ENCODE measurements around the genes TAF1L and B4GALT1.

DNA sequence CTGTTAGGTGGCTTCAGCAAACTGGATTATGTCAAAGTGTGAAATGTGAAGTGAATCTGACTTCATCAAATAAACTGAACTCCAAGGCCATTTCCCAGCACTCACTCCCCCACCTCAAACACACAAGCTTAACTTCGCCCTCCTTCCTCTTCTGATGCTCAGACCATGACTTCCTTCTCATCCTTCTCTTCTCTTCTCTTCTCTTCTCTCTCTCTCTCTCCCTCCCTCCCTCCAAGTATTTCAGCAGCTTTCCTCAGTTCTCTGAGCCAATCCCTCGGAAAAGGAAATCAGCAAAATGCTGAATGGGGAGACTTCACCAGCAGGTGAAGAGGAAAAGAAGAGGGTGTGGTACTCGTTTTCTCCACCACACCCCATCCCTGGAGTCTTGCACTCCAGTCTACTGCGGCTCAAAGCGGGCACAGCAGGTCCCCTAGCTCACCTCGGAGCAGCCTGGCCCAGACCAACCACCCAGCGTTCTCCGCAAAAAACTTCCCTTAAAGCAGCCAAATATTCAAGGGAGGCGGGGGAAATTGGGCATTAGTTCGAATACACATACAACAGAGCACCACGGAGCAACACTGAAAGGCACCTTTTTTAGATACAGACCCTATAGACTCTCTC lies 1.9 kb downstream of the LINGO2 start:
- PRO-cap = no peak

GRCh38 chr9:32427011-32427407 lies 42.6 kb downstream of the ACO1 start:
- PRO-cap = no peak

- PRO-cap = no peak
These were observed 2.2 kb downstream of the RIGI start for GRCh38 chr9:32523502-32524413.

DNA sequence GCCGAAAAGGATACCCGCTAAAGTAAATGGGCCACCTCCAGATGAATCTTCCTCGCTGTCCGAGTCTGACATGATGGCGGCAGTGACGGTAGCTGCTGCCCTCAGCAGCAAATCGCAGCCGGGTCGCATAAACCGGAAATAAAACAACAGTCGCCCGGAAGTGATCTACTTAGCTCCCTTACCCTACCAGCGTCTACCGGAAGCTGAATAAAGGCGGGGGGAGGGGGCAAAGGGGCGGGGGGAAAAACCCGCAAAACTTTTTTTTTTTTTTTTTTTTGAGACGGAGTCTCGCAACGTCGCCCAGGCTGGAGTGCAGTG lies at the start of gene TAF1L:
TAF1L (minus strand) TSS at position 219 of the 318 bp plus-strand sequence.
- PRO-cap = no peak

DNA sequence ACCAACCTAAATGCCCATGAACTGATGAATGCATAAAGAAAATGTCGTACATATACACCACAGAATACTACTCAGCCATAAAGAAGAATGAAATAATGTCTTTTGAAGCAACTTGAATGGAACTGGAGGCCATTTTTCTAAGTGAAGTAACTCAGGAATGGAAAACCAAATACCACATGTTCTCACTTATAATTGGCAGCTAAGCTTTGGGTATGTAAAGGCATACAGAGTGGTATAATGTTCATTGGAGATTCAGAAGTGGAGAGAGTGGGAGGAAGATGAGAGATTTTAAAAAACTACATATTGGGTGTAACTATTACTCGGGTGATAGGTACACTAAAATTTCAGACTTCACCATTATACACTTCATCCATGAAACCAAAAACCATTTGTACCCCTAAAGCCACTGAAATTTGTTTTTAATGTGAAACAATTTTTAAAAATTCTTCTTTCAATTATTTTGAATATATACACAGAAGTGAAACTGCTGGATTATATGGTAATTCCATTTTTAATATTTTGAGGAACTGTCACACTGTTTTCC lies 2.7 kb upstream of the APTX start:
- PRO-cap = no peak

- PRO-cap = no peak
These were observed 1.0 kb upstream of the DNAJA1 start for GRCh38 chr9:33023896-33024555.

GRCh38 chr9:33042188-33042890 lies 17.3 kb downstream of the DNAJA1 start:
- PRO-cap = no peak

DNA sequence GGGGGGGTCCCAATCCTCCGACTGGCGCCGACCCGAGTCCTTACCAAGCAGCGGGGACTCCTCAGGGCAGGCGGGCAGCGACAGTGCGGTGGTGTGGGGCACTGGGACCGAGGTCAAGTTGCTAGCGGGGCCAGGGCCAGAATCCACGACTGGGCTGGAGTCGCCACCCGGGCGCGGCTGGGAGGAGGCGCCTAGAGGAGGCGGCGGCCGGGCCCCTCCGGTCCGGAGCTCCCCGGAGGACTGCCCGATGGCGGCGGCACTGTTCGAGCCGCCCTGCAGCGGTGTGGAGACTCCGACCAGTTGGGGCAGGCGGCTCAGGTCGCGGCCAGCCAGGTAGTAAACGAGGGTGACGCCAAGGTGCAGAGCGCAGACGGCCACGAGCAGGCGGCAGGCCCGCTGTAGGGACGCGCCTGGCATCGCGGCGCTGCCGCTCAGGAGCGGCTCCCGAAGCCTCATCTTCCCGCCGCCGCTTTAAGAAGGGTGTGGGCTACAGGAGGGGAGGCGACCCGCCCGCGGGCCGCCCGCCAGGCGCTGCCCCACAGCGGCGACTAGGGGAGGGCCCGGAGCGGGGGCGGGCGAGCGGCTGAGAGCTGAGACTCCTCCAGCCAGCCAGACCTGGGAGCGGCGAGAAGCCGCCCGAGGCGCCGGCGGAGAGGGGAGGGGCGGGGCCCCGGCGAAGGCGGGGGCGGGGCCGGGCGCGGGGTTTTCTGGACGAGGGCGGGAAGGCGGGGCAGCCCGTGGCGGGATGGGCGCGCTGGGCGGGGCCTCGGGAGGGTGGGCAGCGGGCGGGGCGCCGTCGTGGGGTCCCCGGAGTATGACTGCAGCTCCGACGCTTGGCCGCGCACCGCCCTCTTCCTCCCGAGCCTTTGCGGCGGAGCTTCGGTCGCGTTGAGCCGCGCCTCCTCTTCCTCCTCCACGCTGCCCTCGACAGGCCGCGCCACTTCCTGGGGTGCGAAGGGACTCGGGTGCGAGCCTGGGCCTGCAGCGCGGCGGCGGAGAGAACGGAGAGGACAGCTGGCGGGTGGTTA lies at the start of gene B4GALT1:
B4GALT1 (minus strand) TSS at position 623 of the 1,028 bp plus-strand sequence.
- PRO-cap = bidirectional peak, plus-strand start at position 362 of the sequence, minus-strand start at position 151 of the sequence; bidirectional peak, plus-strand start at position 612 of the sequence, minus-strand start at position 473 of the sequence; bidirectional peak, plus-strand start at position 863 of the sequence, minus-strand start at position 655 of the sequence

DNA sequence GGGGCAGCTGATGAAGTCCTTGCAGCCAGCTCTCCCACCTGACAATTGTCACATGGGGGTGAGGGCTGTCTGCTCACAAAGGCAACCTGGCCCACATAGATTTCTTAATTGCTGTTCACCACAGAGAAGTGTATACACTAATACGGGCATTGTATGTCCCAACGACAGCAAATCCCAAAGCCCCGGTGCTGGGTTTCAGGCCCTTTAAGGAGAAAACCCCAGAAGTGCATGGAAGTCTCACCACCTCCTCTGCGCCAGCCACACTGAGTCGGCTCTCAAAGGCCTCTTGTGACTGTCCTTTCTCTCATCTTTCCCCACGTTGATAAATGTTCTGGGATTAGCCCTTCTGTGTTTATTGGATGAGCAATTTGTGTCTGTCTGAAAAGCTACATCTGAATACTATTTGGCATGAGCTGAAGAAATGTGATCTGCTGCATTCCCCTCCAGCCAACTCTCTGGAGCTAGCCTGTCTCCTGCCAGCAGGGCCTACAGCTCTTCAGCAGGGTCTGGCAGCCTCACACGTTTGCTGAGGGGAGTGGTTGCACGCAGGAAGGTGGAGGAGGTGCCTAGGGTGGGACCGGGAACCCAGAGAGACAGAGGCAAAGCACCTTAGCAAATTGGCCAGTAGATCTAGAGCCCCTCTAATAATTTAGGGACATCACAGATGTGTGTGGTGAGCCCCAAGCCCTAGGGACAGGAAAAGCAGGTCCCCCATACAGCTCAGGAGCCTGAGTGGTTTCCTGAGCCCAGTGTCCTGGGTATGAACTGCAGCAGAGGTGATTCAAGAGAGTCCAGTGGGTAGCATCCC lies 20.4 kb upstream of the B4GALT1 start:
- PRO-cap = unidirectional peak, minus-strand start at position 265 of the sequence; unidirectional peak, minus-strand start at position 297 of the sequence

DNA sequence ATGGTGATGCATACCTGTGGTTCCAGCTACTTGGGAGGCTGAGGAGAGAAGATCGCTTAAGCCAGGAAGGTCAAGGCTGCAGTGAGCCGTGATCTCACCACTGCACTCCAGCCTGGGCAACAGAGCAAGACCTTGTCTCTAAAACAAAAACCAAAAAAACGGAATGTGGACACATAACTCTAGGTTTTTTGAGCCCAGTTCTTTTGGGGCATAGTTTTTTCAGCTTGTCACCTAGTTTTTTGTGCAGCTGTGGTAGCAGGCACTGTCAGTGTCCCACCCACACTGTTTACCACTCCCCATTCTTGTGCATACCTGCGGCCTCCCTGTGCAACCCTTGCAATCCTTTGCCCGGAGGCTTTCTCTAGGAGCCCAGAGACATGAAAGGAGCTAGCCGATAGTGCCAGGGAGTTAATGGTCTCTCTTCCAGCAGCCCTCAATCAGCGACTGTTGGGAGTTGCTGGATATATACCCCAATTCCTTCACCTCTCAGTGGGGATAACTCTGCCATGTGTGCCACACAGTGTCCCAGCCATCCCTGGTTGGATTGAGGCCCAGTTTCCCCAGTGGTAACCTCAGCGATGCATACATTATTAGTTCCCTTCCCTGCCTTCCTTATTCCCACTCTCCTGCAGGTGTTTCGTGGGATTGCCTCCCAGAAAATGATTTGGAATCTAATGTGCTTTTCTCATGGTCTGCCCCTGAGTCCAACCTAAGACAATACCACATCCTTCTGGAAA lies 8.6 kb upstream of the SPINK4 start:
- PRO-cap = no peak

- PRO-cap = no peak
These were observed 7.7 kb downstream of the BAG1 start for GRCh38 chr9:33256744-33257229.

DNA sequence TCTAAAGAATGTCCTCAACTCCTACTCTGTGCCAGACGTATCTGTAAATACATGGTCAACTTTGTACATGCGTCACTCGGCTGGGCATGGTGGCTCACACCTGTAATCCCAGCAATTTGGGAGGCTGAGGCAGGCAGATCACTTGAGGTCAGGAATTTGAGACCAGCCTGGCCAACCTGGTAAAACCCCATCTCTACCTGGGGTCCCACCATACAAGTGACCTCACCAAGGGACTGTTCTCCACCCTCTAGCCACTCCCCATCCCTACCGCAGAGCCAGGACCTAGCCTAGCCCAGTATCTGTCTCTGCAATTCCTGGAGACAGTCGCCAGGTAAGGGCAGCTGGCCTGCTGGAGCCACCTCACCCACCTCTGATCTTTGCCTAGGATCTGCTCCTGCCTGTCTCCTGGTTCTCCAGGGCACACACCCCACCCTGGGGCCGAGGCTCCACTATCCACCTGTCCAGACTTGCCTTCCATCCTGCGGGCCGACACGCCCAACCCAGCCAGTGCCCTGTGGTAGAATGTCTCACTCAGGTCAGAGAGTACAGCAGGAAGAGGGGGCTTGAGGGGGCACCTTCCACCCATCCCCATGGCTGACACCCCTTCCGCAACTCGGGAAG lies 15.6 kb upstream of the AQP7 start:
- PRO-cap = no peak

DNA sequence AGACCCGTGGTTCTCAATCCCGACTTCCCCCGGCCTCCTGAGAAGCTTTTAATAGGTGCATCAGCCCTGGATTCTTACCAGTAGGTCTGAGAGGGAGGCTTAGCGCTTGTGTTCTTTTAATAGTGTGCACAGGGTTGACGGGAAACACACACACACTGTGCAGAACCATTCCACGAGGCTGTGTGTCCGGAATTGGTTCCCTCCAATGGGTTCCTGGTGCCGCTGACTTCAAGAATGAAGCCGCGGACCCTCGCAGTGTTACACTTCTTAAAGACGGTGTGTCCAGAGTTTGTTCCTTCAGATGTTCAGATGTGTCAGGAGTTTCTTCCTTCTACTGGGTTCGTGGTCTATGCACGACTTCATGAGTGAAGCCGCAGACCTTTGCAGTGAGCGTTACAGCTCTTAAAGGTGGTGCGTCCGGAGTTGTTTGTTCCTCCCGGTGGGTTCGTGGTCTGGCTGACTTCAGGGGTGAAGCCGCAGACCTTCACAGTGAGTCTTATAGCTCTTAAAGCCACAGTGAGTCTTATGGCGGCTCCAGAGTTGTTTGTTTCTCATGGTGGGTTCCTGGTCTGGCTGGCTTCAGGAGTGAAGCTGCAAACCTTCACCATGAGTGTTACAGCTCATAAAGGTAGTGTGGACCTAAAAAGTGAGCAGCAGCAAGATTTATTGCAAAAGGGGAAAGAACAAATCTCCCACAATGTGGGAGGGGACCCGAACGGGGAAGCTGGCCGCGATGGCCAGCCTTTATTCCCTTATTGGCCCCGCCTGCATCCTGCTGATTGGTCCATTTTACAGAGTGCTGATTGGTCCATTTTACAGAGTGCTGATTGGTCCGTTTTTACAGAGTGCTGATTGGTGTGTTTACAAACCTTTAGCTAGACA lies 46.4 kb upstream of the PRSS3 start:
- PRO-cap = no peak

- PRO-cap = no peak
These were observed 35.6 kb upstream of the PRSS3 start for GRCh38 chr9:33759807-33760135.

DNA sequence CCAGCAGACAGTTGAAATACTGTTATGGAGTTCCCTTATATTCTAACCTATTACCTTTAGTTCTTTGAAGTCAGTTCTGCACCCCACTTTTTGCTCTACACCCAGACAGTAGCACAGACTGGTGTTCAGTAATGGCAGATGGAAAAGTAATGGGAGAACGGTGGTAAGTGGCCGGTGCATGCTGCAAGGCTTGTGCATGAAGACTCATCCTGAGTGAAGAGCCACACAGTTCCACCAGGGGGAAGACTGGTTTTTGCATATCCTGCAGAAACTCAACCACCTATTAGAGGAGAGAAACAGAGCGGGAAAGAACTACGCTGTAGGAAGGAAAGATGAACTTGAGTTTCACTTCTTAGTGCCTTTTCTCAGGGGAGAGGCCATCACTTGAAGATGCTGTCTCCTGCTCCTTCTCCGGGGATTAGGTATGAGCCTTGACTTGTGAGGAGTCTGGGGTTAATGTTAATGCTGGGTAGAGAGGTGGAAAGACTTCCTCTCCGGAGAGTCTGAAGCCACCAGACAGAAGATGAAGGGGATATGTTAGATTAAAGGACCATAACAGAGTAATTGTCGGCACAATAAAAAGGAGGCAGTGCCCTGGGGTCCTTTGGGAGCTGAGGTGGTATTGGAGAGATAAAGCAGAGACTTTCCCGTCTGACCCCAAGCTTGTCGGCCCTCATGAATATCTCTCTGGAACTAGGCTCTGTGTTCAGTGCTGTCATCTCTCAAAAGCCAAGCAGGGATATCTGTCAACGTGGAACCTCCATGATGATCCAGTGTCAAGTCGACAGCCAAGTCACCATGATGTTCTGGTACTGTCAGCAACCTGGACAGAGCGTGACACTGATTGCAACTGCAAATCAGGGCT lies 9.3 kb upstream of the PRSS3 start:
- PRO-cap = no peak

GRCh38 chr9:33918246-33918561 lies 101.2 kb downstream of the UBE2R2 start:
- PRO-cap = no peak

DNA sequence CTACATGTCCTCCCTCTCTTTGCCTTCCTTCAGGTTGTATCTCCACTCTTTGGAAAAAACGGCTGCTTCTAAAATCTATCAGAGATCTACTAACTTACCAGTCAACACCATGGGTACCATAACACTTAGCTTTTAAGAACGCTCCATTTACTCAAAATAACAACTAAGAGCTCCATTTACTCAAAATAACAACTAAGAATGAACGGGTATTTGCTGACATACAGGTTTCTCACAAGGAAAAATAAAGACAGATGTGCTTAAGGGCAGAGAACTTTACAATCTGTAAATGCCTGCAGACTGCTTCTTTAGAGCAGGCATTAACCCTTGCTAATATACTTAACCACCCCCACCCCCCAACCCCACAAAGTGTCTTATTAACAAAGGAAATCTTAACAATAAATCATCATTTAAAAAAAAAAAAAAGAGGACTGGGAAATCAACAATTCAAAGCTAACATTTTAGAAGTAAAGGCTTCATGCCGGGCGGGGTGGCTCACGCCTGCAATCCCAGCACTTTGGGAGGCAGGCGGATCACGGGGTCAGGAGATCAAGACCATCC lies 2.7 kb downstream of the UBAP2 start:
- PRO-cap = no peak

DNA sequence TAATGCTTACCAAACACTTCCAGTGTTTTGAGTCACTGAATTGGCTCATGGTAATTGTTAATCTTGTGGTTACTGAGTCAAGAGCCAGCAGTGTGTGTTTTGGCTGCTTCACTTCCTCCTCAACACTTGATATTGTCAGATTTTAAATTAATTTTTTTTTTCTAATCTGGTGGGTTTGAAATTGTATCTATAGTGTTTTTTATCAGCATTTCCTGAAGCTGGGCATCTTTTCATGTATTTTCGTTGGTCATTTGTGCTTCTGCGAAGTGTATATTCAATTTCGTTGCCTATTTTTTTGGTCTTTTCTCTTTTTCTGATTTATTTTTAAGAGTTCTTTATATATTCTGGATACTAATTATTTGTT lies 7.5 kb downstream of the UBAP1 start:
- PRO-cap = no peak

DNA sequence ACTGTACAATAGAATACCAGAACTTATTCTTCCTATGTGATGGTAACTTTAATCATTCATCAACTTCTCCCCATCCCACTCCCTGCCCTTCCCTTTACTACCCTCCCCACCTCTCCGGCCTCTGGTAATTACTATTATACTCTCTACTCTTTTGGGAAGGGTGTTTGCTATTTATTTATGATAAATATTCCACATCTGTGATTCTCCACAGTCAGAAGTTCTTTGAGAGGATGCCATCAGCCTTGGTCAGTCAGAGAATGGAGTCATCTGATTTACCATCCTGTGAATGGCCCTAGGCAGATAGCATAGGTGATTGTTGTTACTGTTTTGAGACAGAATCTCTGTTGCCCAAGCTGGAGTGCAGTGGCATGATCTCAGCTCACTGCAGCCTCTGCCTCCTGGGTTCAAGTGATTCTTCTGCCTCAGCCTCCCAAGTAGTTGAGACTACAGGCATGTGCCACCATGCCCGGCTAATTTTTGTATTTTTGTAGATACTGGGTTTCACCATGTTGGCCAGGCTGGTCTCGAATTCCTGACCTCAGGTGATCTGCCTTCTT lies 38.2 kb downstream of the UBAP1 start:
- PRO-cap = no peak

- PRO-cap = no peak
These were observed 45.4 kb downstream of the UBAP1 start for GRCh38 chr9:34224239-34224674.